ENCODE measurements around the genes MAGEE1 and SH3BGRL.

- PRO-cap = no peak
These were observed 263.0 kb downstream of the CHIC1 start for GRCh38 chrX:73825867-73826446.

GRCh38 chrX:73826447-73826960 is 263.5 kb downstream of the CHIC1 start:
- PRO-cap = no peak

- PRO-cap = no peak
These were observed 283.2 kb downstream of the CHIC1 start for GRCh38 chrX:73845971-73846856.

GRCh38 chrX:74090564-74091240 is 213.3 kb upstream of the ZCCHC13 start:
- PRO-cap = no peak

DNA sequence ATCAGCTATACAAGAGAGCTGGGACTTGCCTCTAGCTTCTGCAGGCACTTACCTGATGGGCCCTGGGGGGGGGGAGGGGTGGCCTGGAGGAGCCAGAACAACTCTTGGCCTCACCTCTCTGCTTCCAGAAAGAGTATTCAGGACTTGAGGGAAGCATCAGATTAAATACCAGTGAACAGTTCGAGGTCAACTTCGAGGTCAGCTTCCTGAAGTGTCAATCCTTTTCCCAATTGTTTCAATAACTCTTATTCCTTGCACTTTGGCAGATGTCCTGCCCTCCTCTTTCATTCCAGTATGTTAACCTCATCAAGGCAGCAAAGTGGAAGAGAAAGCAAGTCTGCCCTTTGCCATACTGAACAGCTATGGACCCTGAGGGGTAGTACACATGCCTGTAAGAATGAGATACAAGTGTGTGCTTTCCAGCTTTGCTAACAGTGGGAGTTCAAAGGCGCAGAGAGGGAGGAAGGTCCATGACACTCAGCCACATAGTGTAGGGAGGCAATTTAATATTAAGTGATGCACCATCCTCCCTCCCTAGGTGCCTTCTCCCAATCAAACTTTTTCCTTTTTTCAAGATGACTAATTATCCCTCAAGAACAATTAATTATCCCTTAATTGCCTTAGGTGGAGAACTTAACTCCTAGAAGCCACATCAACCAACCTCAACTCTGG is 96.5 kb upstream of the ZCCHC13 start:
- PRO-cap = no peak

GRCh38 chrX:74237991-74238576 is 65.9 kb upstream of the ZCCHC13 start:
- PRO-cap = no peak

- PRO-cap = bidirectional peak, plus-strand start at chrX:74535997, minus-strand start at chrX:74535849
These were observed 78.7 kb downstream of the RLIM start for GRCh38 chrX:74535634-74536181.

DNA sequence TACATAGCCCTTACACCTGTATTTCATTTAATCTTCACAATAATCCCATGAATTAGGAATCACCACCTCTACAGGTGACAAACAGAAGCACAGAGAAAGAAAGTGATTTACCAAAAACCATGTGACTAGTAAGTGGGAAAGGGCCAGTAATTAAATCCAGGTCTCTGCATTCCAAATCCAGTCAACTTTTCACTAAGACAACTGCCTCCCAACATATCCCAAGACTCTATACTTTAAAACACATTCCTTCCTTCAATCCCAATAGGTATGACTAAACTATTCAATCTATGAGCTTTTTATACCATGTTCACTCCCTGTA is 8.7 kb downstream of the RLIM start:
- PRO-cap = no peak

GRCh38 chrX:76427256-76428127 is at the start of gene MAGEE1:
Gene MAGEE1, plus strand, starts transcription at chrX:76427710.
- PRO-cap = bidirectional peak, plus-strand start at chrX:76427684, minus-strand start at chrX:76427615

GRCh38 chrX:77653911-77654372 is 132.1 kb downstream of the ATRX start:
- PRO-cap = no peak

DNA sequence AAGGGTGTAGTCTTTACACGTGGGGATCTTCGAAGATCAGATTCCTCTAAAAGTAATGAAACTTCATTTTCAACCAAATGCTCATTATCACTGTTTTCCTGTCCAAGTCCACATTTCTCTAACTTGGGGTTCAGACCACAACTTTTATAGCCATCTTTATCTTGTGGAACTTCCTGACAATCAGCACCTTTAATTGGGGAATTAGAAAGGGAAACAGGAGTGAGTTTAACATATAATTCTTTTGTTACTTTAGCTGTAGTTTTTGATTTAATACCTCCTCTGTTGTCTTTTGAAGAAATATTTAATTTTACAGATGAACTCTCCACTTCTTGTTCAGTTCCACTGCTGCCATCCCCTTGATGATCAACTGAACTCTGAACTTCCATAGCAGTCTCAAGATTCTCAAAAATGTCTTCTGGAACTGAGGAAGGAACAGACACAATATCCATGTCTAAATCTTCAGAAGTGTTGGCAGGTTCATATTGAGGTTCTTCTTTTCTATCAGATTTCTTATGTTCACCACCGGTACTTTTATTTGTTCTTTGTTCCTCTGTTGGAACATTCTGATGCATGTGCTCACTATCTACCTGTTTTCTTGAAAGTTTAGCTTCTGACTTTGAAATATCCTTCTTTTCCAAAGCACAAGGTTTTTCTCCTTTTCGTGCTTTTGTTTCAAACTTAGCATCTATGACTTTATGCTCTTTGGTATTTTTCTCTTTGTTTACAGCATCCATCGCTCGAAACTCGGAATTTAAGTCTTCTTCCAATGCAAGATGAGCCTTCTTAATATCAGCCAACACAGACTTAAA is 102.5 kb downstream of the ATRX start:
- PRO-cap = no peak

DNA sequence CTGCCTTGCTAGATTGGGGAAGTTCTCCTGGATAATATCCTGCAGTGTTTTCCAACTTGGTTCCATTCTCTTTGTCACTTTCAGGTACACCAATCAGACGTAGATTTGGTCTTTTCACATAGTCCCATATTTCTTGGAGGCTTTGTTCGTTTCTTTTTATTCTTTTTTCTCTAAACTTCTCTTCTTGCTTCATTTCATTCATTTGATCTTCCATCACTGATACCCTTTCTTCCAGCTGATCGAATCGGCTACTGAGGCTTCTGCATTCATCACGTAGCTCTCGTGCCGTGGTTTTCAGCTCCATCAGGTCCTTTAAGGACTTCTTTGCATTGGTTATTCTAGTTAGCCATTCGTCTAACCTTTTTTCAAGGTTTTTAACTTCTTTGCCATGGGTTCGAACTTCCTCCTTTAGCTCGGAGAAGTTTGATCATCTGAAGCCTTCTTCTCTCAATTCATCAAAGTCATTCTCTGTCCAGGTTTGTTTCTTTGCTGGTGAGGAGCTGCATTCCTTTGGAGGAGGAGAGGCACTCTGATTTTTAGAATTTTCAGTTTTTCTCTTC is 49.2 kb downstream of the MAGT1 start:
- PRO-cap = no peak

GRCh38 chrX:77911501-77911700 is 908 bp downstream of the ATP7A start:
- PRO-cap = no peak

GRCh38 chrX:77962457-77962929 is 6.9 kb downstream of the PGAM4 start:
- PRO-cap = no peak

DNA sequence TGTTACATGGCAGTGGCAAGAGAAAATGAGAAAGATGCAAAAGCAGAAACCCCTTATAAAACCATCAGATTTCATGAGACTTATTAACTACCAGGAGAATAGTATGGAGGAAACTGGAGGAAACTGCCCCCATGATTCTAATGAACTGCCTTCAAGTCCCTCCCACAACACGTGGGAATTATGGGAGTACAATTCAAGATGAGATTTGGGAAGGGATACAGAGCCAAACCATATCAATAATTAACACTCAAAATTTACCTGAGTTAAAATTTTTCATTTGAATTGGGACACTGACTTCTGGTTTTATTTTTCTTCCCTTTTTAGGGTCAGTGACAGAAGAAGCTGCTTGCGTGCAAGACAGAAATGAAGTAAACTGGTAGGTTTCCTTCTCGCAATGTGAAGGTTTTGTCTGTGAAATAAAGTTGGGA is 1.5 kb upstream of the P2RY10 start:
- PRO-cap = no peak

DNA sequence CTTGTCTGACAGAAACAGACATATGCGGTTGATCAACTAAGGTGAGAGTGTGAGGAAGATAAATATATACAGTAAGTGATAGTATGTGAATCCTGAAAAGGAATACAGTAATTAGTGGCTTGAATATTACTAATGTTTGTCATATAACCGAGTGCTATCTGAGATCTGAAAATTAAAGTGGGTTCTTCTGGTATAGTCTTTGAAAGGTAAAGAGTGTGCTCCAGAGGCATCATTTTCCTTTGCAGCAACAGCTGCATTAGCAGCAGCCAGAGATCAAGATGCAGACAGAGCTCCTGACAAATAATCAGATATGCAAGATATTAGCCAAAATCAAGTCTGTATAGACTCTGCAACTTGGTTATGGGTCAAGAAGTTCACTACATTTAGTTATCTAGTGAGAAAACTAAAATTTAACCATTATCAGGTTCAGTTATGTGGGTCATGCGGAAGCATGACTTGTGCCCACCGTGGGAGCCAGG is 3.3 kb downstream of the GPR174 start:
- PRO-cap = no peak

DNA sequence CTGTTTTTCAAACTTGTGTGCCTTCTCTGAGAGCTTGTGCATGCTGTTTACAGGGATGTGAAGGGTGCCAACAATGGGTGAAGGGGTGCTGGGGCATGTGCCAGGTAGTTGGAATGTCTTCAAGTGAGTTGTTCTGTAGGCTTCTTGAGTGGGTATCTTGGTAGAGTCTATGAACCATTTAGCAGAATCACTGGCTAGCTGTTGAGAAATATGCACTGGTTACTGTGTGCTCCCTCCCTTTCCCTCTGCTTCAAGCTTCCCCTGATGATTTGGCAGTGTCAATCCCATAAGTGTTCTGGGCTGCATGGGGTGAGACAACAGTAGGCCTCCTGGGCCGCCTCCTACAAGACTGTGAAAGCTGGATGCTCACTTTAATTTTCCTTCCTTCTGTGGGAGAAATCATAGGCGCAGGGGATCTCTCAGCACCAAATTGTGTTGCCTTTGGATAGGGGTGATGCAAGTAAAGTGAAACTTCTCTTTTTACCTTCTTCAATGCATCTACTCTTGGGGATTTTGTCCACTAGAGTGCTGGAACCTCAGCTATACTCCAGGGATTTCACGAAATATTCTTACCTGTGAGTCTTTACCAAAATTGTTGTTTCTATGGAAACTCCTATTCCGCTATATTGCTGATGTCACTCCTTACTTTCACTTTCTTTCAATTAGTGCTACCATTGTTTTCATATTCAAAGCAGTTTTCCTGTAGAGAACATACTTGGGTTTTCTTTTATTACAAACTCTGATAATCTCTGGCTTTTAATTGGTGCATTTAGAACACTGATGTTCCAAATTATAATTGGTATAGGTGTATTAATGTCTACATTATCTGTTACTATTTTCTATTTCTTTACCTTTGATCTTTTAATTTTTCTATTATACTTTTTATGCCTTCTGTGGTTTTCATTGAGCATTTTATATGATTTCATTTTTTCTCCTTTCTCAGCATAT is 29.8 kb downstream of the ITM2A start:
- PRO-cap = no peak

DNA sequence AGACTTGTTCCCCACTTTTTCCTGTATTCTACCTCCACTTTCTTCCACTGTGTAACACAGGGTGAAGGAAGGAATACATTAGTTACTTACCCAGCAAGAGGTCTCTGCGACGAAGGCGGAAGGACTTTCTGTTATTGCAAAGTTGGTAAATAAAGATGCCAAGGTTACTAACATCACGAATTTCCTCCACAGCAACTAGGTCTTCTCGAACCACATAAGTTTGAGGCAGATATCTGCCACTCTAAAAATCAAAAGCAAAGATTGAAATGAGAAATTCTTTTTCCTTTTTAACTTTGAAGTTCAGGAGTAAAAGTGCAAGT is 5.9 kb downstream of the ITM2A start:
- PRO-cap = no peak

- PRO-cap = bidirectional peak, plus-strand start at chrX:81201996, minus-strand start at chrX:81201913
These were observed at the start of gene SH3BGRL for GRCh38 chrX:81201607-81202726. Gene SH3BGRL, plus strand, starts transcription at chrX:81202102.

DNA sequence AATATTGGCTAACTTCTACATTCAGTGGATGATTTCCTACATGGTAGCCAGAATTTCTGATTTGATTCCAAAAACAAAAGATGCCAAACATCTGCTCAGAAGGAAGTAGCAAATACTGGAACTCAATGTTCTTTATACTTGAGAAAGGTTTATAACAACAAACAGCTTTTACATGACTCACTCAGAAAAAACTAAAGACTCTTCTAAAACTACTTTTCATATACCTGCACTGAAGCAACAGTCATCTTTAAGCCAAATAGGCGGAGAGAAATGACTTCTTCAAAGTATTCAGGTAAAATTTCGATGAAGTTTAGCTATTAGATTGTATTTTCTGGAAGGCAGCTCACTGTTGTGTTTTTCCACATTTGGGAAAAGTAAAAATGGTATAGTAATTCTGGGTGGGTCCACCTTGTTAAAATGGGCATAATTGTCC is 750.4 kb upstream of the POU3F4 start:
- PRO-cap = no peak